Adrenal gland (tissue), 7 donors: ENCODE measurements around a stretch of chr6.

- PRO-cap, 3 experiments = no peak in any of the 3 experiments
- RAMPAGE, long total RNA, 4 experiments = no peak in any of the 4 experiments
- RRBS = no CpG with 5 or more reads among the region's 5 CpGs
Measured at GRCh38 chr6:158894144-158894667, 75.0 kb upstream of the EZR start.

GRCh38 chr6:158897217-158897688 lies 78.1 kb upstream of the EZR start:
- PRO-cap, 3 experiments = peak in 1 of 3 experiments; most common minus-strand start chr6:158897277 (in 1)
- RAMPAGE, long total RNA, 4 experiments = no peak in any of the 4 experiments
- RRBS = no CpG with 5 or more reads among the region's 5 CpGs

DNA sequence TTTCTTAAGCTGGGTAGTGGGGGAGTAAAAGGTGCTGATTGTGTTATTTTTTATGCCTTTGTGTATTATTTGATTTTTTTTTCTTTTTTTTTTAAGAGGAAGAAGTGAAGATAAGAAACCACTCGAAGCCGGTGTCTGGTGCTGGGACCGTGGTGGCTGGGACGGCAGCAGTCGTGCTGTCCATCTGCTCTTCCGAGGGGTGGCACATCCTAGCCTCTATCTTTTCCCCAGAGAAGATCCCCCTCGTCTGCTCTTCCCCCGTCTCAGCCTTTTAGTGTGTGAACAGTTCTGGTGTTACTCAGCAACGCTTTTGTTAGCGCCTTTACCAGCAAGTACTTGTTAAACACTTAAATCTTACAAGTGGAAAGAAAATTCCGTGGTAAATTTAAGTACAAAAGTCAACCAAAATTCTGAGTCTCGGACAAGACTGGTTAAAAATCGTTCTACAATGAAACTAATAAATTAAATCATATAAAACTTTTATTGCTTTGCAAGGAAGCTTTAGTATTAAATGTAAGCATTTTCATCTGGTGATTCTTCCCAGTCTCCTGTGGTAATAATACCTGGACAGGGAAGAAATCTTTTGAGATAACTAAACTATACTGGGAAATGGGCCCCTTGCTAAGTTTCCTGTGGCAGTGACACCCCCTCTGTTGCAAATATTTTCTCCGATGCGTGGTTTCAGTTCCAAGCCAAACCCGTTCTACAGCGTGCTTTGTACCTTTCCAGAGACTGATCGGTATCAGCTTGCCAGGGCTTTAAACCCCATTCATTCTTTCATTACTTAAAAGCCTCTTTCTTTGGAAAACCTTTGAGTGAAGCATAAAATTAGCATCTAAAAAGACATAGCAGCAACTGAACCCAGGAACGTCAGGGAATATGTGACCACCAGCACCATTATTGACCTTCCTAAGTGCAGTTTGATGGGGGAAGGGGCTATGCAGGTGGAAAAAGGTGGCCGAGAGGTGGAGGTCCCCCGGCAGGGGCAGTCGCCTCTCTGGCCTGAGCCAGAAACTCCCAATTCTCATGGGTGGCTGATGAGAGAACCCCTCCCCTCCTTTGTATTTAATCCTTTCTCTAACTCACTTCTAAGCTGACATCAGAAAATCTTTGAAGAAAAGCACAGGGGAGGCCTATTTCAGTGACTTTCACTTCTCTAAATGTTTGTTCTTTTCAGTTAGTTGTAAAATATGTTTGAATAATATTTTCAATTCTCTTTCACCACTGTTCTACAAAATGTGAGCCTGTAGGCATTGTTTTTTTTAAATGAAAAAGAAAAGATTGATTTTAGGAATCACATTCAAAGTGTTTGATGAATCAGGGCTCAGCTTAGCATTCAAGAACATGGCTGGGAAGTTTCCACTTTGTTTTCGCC lies 89.6 kb downstream of the RSPH3 start:
- PRO-cap, 3 experiments = no peak in any of the 3 experiments
- RAMPAGE, long total RNA, 4 experiments = no peak in any of the 4 experiments
- RRBS = no CpG with 5 or more reads among the region's 23 CpGs

- PRO-cap, 3 experiments = no peak in any of the 3 experiments
- RAMPAGE, long total RNA, 4 experiments = no peak in any of the 4 experiments
- RRBS = no CpG with 5 or more reads among the region's 16 CpGs
Measured at GRCh38 chr6:159103879-159104407, 59.2 kb upstream of the TAGAP start.

GRCh38 chr6:159490687-159490995 lies 202.4 kb downstream of the SOD2 start:
- PRO-cap, 3 experiments = no peak in any of the 3 experiments
- RAMPAGE, long total RNA, 4 experiments = no peak in any of the 4 experiments
- RRBS = no CpG with 5 or more reads among the region's 3 CpGs

DNA sequence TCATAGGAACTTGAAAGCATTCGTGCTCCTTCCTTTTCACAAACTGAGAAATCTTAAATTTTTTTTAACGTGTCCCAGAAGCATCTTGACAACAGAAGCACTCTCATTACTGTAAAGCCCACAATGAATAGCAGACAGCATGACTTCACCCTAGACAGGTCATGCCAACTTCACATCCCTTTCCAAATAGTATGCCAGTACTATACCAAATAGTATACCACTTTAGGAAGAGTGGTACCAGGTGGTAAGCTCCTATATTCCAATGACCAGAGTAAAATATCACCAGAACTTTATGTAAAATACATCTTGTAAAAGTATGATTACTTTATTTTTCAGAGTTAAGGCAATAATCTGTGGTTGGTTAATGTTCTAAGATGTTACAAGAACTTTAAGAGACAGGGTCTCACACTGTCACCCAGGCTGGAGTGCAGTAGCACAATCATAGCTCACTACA lies 15.8 kb downstream of the SOD2 start:
- PRO-cap, 3 experiments = no peak in any of the 3 experiments
- RAMPAGE, long total RNA, 4 experiments = no peak in any of the 4 experiments
- RRBS = no CpG with 5 or more reads among the region's 2 CpGs

DNA sequence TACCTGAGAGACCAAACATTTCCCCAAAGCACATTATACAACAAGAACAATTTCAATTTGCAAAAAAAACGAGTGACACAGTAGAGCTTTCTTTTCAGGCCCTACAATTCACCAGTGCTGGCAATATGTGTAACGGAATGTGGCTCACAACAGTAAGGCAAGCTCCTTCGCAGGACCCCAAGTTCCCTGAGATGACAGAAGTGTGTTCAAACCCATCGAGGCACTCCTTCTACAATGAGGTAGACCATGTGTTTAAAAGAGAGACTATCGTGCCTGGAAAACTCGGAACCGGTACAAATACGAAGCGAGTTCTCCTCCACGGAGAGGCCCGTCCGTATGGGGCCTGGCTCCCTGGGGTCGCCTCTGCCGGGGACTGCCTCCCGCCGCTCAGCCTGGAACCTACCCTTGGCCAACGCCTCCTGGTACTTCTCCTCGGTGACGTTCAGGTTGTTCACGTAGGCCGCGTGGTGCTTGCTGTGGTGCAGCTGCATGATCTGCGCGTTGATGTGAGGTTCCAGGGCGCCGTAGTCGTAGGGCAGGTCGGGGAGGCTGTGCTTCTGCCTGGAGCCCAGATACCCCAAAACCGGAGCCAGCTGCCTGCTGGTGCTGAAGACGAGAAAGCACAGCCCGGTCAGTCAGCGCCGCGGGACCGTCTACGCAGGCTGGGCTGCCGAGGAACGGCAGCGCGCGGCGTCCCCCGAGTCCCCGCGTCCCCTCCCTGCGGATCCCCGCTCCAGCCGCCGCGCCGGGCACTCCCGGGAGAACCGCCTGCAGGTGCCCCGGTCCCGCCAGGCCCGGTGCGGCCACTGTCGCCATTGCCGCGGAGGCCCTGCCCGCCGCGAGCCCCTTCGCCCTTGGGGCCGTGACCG lies 549 bp downstream of the SOD2 start:
- PRO-cap, 3 experiments = peak in 3 of 3 experiments; most common plus-strand start position 634 of the sequence (in 3); most common minus-strand start position 365 of the sequence (in 1)
- RAMPAGE, long total RNA, 4 experiments = no peak in any of the 4 experiments
- RRBS = 1% methylated on average over 21 of the region's 66 CpGs

GRCh38 chr6:159715927-159716764 lies 11.2 kb upstream of the WTAP start:
- PRO-cap, 3 experiments = peak in 3 of 3 experiments; most common plus-strand start chr6:159716386 (in 2); most common minus-strand start chr6:159716337 (in 2)
- RAMPAGE, long total RNA, 4 experiments = no peak in any of the 4 experiments
- RRBS = no CpG with 5 or more reads among the region's 5 CpGs

- PRO-cap, 3 experiments = no peak in any of the 3 experiments
- RAMPAGE, long total RNA, 4 experiments = no peak in any of the 4 experiments
- RRBS = no CpG with 5 or more reads among the region's 4 CpGs
Measured at GRCh38 chr6:159980300-159980671, 11.4 kb downstream of the IGF2R start.

DNA sequence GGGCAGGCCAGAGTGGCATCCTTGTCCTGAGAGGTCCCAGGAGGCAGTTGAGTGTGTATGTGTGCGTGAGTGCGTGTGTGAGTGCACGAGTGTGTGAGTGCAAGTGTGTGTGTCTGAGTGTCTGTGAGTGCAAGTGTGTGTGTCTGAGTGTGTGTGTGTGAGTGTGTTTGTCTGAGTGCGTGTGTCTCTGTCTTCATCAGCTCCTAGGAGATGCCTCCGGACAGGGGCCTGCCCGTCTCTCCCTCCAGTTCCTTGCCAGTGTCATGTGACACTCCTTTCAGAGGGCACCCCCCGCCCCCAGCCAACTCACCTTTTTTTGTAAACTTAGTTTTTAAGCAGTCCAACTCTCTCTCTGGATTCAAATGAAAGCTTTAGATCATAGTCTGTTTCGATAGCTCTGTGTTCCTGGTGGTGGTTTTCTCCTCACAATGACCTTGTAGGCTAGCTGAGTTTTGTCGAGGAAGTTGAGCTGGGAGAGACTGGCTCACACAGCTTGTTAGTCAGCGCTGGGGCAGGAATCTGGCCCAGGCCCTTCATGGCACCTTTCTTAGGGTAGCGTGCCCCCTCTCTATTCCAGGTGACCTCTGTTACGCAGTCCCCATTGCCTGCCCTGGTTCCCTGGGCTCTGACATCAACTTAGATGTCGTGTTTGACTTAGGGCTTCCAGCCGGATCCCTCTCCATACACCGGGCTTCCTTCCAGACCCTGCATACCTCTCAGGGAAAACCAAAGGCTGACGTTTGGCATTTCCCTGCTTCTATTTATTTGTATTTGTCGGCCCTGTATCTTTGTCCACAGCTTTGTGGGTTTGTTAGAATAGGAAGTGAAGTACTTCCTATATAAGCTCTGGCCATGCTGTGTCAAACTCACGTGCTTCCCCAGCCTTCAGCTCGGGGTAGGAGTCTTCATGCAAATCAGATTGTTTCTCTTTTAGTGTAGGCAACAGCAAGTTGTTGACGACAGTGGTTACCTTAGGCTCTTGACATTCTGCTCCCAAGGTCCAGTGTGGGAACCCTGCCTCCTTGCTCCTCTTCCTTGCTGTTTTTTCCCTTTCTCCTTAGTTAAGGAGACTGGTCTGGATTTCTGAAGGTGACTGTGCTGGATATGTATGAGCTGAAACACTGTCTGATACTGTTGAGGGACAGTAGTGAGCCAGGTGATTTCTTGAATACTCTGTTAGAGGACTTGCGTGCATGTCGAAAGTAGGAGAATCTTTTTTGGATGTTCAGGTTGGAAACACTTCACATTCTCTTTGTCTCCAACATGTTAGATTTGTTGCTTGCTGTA lies 12.8 kb downstream of the IGF2R start:
- PRO-cap, 3 experiments = peak in 3 of 3 experiments; most common plus-strand start position 982 of the sequence (in 2); most common minus-strand start position 521 of the sequence (in 2)
- RAMPAGE, long total RNA, 4 experiments = no peak in any of the 4 experiments
- RRBS = no CpG with 5 or more reads among the region's 22 CpGs

DNA sequence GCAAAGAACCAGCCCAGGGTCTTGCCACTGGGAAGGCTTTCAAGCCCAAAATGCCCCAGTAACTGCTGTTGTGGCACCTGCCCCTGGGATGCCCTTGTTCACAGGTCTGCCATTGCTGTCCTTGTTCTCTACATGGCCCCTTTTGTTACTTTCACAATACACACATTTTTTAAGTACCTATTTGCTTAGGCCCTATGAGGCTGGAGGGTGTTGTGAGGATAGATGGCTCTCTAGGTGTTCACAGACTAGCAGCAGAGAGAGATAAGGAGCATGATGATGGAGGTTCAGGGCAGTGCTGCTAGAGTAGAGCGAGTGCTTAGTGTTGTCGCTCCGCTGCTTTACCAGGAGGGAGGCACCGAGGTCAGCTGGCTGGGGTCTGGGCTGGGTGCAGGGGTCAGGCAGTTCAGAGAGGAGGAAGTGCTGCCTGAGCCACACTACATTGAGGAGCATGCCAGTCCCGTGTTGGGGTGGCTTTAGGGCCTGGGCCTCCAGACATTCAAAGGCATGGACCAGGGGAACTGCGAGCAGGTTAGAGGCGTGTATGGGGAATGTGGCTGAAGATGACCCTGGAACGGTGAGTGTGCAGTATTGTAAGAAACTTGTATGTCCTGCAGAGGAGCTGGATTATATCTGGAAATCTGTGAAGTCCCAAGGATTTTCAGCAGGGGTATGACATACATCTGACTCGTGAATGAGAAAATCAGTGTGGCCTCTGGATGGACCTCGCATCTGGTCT lies 66.8 kb downstream of the IGF2R start:
- PRO-cap, 3 experiments = no peak in any of the 3 experiments
- RAMPAGE, long total RNA, 4 experiments = no peak in any of the 4 experiments
- RRBS = no CpG with 5 or more reads among the region's 10 CpGs

- PRO-cap, 3 experiments = no peak in any of the 3 experiments
- RAMPAGE, long total RNA, 4 experiments = no peak in any of the 4 experiments
- RRBS = no CpG with 5 or more reads among the region's 11 CpGs
Measured at GRCh38 chr6:160055490-160056282, 65.9 kb upstream of the SLC22A1 start.

DNA sequence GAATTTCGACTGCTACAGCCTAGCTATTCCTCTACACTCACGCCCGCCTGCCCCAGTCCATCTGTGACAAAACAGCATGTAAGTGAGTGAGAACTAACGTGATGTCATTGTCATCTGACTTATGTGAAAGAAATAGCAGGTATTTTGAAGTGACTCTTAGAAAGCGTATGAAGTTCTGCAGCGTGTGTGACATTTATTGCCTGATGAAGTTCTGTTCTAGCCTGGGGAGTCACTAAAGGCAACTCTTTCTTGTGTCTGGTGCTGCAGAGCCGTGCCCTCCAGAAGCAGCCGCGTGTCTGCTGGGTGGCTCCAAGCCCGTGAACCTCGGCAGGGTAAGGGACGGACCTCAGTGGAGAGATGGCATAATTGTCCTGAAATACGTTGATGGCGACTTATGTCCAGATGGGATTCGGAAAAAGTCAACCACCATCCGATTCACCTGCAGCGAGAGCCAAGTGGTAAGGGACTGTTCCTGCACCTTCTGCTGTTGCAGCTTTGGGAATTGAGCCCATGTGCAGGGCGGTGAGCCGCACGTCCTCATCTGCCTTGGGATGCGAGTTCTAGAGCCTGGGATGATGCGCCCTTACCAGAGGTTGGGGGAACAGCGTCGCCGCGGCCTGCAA lies 51.9 kb upstream of the SLC22A1 start:
- PRO-cap, 3 experiments = no peak in any of the 3 experiments
- RAMPAGE, long total RNA, 4 experiments = no peak in any of the 4 experiments
- RRBS = no CpG with 5 or more reads among the region's 26 CpGs

DNA sequence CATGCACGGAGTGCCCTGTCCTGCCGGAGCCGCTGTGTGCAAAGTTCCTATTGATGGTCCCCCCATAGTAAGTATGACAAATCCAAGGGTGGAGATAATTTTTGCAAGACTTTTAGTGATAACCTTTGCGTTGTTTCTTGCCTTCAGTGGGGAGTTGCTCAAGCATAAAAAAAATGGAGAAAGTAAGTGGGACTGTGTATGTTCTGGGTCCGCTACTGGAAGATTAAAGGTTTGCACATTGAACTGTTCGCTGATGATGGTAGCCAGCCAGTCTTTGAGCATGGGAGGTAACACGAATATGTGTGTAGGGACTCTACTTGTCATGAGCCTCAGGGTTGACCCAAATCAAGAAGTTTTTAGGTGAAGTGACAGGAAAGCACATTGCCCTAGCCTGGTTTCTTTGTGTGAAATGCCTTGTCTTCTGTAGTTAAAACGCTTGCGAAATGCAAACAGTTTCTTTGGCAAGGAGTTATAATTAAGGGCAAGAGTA lies 47.7 kb upstream of the SLC22A1 start:
- PRO-cap, 3 experiments = no peak in any of the 3 experiments
- RAMPAGE, long total RNA, 4 experiments = no peak in any of the 4 experiments
- RRBS = no CpG with 5 or more reads among the region's 9 CpGs

- PRO-cap, 3 experiments = no peak in any of the 3 experiments
- RAMPAGE, long total RNA, 4 experiments = no peak in any of the 4 experiments
- RRBS = no CpG with 5 or more reads among the region's 1 CpG
Measured at GRCh38 chr6:160120168-160120472, 1.5 kb upstream of the SLC22A1 start.

DNA sequence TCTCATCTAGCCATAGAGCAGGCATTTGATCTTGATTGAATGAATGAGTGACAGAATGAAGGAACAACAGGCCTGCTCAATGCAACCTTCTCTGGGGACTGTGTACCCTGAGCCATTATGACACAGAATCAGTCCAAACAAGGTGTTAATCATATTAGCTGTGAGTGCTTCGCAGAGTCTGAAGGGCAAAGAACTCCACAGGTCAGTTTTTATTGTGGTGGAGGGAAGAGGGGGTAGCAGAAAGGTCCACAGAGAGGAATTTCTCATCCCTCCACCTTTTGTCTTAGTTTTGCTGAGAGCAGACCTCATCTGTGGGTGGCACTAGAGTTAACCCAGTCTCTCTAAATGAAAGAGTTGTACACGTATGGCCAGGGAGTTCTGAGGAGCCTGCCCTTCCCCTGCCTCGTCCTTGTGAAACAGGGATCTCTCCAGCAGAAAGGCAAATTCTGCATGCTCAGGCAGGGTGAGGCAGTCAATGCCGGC lies 13.6 kb downstream of the SLC22A1 start:
- PRO-cap, 3 experiments = no peak in any of the 3 experiments
- RAMPAGE, long total RNA, 4 experiments = no peak in any of the 4 experiments
- RRBS = no CpG with 5 or more reads among the region's 4 CpGs

DNA sequence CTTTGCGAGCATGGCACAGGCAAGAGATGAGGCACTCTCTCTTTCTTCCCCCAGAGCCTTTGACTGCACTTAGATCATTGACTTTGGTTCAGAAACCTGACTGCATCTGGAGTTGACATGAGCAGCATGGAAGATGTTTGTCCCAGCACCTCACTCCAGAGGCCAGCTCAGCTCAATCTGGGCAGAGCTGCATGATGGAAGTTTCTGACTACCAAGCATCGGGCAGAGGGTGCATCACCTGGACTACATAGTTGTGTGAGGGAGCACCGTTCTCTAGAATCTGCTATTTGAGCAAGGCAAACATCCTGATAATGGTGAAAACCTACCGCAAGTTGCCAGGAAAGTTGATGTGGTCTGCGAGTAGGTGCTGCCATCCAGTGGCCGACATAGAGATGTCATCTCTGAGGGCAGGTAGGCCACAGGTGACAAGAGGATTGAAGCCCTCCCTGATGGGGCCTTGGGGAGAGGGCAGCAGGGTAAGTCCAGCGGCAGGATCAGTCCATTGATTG lies 3.7 kb upstream of the LPA start:
- PRO-cap, 3 experiments = no peak in any of the 3 experiments
- RAMPAGE, long total RNA, 4 experiments = no peak in any of the 4 experiments
- RRBS = no CpG with 5 or more reads among the region's 7 CpGs

GRCh38 chr6:160919569-160920273 lies 71.8 kb upstream of the MAP3K4 start:
- PRO-cap, 3 experiments = no peak in any of the 3 experiments
- RAMPAGE, long total RNA, 4 experiments = no peak in any of the 4 experiments
- RRBS = no CpG with 5 or more reads among the region's 2 CpGs

DNA sequence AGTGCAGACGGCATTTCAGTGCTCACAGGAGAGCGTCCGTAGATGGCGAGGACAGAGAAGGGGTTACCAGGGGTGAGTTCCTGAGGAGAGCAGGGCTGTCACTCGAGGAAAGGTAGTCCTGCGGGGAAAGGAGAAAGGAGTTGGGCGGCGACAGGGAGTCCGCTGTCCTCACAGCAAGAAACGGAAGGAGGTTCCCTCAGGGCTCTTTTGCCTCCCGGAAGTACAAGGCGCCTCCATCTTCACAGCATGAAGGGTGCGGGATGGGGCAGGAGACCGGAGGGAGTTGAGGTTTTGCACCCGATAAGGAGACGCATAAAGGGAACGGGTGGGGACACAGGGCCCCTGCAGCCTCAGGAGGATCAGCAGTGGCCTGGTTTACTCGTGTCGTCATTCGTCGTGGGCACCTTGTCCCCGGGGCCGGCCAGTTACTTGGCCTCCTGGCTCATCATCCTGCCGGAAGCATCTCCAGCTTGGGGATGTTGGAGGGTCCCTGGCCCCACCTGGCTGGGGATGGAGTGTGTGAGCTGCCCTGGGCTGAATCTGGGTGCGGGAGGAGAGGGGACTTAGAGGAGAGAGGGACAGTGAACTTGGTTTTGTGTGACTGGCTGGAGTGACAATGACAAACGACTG lies 65.4 kb upstream of the MAP3K4 start:
- PRO-cap, 3 experiments = no peak in any of the 3 experiments
- RAMPAGE, long total RNA, 4 experiments = no peak in any of the 4 experiments
- RRBS = 94% methylated on average over 4 of the region's 26 CpGs

- PRO-cap, 3 experiments = no peak in any of the 3 experiments
- RAMPAGE, long total RNA, 4 experiments = no peak in any of the 4 experiments
- RRBS = no CpG with 5 or more reads among the region's 3 CpGs
Measured at GRCh38 chr6:161011516-161012030, 20.0 kb downstream of the MAP3K4 start.